CD14-positive monocyte (primary cell): ENCODE measurements around a stretch of chr12.

- CAGE, long polyA plus RNA = no peak
These were observed 9.6 kb upstream of the PGAM5 start for GRCh38 chr12:132700887-132701652.

DNA sequence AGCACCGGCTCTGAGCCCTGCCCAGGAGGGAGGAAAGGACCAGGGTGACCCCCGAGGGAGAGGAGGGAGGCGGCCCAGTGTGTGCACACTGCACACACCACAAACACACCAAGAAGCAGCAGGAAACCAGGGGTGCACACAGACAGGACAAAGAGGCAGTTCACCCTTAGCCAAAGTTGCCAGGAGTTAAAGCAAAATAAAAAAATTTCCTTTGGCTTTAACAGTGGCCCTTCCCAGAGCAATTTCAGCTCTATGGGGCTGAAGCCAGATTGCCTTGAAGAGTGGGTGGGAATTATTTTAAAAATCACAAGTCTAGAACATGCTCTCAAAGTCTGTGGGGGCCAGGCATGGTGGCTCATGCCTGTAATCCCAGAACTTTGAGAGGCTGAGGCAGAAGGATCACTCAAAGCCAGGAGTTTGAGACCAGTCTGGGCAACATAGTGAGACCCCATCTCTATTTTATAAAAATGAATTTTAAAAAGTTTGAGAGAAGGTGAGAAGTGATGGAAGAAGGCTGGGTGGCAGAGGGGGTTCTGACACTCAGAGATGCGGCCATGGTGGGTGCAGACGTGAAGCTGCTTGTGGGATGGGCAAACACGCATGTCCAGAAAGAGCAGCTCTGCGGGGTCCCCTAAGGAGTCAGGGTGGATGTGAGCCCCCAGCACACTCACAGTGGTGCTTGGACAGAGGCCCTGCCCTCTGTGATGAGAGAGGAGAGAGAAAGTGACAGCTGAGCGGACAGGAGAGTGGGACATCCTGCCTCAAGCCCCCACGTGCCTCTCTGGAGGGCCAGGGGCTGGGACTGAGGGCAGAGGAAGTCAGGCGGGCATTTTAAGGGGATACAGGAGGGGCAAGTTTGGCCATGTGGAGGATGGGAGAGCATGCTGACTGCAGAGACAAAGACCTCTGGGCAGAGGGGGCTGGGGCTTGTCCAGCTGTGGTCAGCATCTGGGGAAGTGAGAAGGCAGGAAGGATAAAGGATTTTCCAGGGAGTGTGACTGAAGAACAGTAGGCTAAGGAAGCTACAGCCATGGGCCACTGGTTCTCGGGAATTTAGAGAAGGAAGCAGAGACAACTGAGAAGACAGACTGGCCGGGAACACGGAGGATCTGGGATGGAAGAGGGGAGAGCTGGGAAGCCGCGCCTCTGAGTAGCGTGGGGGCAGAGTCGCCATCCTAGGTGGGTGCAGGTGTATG lies 7.4 kb upstream of the PGAM5 start:
- CAGE, long polyA plus RNA = no peak

GRCh38 chr12:132723108-132724457 lies 12.9 kb downstream of the PGAM5 start:
- CAGE, long polyA plus RNA = no peak

DNA sequence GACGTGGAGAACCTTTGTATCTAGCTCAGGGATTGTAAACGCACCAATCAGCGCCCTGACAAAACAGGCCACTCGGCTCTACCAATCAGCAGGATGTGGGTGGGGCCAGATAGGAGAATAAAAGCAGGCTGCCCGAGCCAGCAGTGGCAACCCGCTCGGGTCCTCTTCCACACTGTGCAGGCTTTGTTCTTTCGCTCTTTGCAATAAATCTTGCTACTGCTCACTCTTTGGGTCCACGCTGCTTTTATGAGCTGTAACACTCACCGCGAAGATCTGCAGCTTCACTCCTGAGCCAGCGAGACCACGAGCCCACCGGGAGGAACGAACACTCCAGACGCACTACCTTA lies 16.6 kb downstream of the ZNF605 start:
- CAGE, long polyA plus RNA = no peak